Duodenum (tissue), 1 donor: ENCODE measurements around a stretch of chr6.

GRCh38 chr6:166771313-166771540, 144.2 kb upstream of the RPS6KA2 start:
- PRO-cap, result no peak

- PRO-cap, result no peak
Measured at GRCh38 chr6:166788871-166789087, 161.7 kb upstream of the RPS6KA2 start.

DNA sequence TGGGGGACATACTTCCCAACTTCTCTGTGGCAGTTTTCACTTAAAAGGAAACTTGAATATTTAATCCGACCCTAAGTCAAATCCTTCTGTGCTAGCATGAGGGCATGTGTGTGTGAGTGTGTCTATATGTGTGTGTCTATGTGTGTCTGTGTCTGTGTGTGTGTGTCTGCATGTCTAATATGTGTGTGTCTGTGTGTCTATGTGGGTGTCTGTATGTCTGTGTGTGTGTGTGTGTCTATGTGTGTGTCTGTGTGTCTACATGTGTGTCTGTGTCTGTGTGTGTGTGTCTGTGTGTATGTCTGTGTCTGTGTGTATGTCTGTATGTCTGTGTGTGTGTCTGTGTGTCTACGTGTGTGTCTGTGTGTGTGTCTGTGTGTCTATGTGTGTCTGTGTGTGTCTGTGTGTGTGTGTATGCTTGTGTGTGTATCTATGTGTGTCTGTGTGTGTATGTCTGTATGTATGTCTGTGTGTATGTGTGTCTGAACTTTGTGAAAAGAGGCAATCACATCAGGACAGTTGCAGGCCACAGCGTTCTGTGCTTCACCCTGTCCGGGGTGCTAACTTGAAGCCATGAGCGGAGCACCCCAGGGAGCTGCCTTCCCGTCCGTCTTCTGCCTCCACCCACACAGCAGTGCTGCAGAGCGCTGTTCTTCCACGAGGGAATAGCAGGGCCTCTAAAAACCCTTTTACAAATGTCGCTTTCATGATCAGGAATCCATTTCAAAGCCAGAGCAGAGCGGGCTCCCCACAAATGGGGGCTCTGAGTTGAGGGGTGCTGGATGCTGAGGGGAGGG, 131.7 kb downstream of the RNASET2 start:
- PRO-cap, result no peak

DNA sequence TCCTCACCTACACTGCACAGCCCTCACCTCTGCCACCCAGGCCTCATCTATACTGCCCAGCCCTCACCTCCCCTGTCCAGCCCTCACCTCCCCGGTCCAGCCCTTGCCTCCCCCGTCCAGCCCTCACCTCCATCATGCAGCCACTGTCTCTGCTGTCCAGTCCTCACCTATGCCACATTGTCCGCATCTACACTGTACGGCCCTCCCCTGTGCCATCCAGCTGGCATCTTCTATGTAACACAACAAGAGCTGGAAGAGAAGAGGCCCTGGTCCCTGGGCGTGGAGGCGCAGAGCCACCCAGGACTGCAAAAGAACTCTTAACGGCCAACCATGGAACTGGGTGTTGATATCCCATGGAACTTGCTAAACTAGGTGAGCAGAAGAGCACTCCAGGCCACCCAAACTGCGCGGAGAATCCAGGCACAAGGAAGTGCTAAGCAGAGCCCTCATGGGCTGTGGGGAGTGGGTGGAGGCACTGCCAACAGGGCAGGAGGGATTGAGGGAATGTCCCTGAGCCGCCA, 30.9 kb downstream of the RNASET2 start:
- PRO-cap, result no peak

GRCh38 chr6:166954964-166955671, 1.2 kb downstream of the RNASET2 start:
- PRO-cap, result unidirectional peak, plus-strand start at chr6:166955552

DNA sequence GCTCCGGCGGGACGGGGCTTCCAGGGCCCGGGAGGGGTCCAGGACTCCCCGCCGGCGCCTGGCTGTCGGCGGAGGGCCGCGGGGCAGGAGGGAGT, 815 bp upstream of the CEP43 start:
- PRO-cap, result no peak

- PRO-cap, result no peak
Measured at GRCh38 chr6:167030377-167030674, 31.1 kb downstream of the CEP43 start.

- PRO-cap, result no peak
Measured at GRCh38 chr6:167123589-167123850, 624 bp downstream of the CCR6 start.

GRCh38 chr6:167223876-167224416, 66.2 kb upstream of the GPR31 start:
- PRO-cap, result no peak

DNA sequence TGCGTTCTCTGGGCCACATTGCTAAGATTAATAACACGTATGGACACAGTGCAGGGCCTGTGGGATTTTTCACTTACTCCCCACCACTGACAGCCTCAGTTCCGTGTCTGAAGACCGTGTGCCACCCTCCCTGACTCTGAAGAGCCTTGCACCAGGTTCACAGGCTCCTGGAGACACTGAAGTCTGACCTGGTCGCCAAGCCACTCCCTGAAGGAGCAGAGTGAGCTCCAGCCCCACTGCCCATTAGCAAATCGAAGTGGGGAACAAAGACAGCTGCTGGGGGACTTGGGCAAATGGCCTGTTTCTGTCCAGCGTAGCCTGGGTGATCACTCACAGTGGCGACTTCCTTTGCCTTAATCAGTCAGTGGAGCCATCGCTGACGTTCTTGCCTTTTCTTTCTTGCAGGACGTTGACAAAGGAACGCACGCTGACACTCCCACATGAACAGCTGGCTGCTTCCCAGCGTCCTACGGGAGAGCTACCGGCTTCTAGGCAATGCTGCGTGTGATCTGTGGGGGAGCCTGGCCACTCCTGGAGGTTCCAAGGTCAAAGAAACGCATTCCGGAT, 24.8 kb upstream of the UNC93A start:
- PRO-cap, result no peak

DNA sequence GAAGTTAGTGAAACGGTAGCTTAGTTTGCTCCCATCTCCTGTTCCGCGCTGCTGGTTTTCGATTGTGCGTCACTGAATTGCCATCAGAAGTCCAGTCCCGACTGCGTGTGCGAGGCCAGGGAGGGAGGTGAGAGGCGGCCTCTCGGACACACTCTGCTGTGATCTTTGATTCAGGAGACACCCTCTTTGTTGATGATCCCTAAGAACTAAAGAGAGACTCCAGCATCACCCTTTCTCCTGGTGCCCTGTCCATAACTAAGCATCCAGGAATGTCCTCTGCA, 24.3 kb upstream of the UNC93A start:
- PRO-cap, result no peak

DNA sequence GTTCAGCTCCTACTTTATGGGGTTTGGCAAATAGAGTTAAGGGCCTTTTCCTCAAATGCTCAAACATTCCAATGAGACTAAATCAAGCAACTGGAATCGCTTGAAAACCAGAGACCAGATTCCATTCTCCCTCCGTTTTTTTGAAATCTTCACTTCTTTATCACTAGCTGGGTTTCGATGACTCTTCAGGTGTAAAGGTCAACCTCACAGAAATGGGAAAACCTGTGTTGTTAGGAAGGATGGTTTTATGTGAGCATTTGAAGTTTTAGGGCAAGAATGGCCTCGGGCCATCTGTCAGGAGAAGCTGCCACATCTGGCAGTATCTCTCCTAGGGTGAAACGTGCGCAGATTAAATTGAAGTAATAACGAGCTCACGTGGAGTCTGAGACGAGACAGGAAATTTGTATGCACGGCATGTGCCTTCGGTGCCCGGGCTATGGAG, 25.0 kb downstream of the TTLL2 start:
- PRO-cap, result no peak

DNA sequence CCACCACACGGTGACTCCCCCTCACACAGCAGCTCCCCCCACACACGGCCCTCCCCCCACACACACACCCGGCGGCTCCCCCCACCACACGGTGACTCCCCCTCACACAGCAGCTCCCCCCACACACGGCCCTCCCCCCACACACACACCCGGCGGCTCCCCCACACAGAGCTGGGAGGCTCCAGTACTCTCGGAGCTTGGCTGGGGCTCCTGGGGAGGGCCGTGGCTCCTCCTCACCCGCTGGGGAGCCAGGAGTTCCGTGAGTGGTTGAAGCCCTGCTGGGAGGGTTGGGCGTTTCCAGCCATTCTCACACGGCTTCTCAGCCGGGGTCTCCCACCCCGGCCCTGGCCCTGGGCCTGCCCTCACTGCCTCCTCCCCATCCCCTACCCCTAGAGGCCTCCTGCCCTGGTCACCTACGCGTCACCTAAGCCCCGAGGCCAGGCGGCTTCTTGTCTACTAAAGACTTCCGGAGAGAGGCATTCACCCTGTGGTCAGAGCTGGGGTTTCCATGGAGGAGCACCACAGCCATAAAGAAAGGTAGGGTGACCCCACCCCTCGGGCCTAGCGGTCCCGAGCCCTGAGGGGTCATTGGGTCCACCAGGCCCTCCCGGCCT, 99.1 kb downstream of the TTLL2 start:
- PRO-cap, result no peak

DNA sequence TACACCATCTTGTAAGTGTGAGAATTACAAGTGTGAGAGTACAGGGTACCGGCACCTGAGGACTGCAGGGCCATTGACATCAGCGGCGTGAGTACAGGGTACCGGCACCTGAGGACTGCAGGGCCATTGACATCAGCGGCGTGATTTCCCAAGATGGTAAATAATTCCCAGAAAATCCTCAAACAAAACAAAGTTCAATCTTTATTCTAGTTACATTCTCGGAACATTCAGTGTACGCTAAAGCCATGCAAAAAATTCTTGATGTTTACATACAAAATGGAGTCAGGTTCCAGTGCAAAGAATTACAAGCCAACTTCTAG, 172.5 kb downstream of the TTLL2 start:
- PRO-cap, result no peak

- PRO-cap, result unidirectional peak, minus-strand start at chr6:167678736
Measured at GRCh38 chr6:167678316-167679428, 148.0 kb upstream of the AFDN start.

GRCh38 chr6:167700186-167700593, 126.5 kb upstream of the AFDN start:
- PRO-cap, result no peak

- PRO-cap, result no peak
Measured at GRCh38 chr6:167731079-167731746, 95.5 kb upstream of the AFDN start.

DNA sequence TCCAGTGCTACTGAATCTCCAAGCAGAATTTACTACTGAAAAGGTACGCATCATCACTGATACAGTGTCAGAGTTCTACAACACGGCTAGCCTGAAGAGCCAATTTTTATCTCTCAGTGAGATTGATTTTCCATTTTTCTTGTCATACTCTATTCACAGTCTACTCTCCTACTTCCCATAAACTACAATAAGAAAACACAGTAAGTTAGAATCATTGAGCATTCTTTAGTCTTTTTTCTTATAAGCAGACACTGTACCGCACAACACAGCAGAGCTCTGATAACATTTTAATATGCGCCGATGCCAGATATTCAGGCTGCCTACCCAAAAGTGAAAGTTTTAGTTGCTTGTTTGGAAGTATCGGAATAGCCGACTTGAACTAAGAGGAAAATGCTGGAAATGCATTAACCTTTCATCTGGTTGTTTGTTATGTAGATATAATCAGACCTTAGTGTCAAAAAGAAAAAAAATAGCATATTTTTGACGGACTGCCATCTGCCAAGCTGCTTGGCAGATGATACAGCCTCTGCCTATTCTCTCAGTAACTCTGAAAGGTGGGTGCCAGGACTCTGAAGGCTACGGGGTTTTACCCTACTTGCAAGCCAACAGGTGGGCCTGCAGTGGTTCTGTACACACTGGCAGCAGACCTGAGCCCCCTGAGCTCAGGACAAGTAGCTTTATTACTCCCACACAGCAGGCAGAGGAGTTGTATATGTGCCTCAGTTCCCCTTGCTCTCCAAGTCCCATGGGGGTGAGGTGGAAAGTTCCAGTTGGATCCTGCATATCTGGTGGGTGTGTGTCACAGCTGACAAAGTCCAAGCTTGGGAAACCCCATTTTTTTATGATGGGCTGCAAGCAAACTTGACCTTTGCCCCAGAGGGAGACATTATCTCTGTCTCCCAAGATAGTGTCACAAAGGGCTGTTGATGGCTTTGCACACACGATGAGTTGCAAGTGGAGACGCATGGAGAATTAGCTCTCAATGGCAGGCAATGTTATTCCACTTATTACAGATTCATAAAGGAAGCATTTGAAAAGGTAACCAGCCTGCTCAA, 20.7 kb upstream of the AFDN start:
- PRO-cap, result bidirectional peak, plus-strand start at position 944 of the sequence, minus-strand start at position 745 of the sequence

GRCh38 chr6:167815697-167816243, 10.9 kb upstream of the AFDN start:
- PRO-cap, result no peak

DNA sequence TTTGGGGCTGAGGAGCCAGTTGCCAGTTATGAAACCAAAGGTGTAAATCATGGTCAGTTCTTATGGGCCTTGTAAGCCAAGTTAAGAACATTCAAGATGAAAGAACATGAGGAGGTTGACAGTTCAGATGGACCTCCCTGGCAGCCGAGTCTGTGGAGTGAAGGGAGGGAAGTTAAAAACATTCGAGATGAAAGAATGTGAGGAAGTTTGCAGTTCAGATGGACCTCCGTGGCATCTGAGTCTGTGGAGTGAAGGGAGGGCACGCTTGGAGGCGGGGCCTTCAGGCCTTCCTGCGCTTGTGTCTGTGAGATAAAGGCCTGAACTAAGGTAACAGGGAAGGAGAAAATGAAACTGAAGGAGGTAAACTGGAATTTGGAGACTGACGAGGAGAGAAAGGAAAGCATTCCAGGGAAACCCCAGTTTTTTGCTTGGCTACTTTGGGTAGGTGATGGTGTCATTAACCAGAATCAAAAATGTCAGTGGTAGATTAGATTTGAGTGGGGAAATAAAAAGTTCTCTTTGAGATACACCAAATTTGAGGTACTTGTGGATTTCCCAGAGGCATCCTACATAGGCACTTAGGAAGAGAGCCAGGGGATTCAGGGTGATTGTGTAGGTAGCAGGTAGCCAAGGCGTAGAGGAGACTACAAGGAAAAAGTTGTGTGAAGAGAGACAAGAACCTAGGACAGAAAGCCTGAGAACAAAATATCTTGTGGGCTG, 14.2 kb downstream of the AFDN start:
- PRO-cap, result no peak